ENCODE measurements around a stretch of chr5.

GRCh38 chr5:87278781-87279053 lies 11.0 kb downstream of the RASA1 start:
- PRO-cap, result no peak
- RAMPAGE, long total RNA, 4 experiments, result no peak in any of the 4 experiments

DNA sequence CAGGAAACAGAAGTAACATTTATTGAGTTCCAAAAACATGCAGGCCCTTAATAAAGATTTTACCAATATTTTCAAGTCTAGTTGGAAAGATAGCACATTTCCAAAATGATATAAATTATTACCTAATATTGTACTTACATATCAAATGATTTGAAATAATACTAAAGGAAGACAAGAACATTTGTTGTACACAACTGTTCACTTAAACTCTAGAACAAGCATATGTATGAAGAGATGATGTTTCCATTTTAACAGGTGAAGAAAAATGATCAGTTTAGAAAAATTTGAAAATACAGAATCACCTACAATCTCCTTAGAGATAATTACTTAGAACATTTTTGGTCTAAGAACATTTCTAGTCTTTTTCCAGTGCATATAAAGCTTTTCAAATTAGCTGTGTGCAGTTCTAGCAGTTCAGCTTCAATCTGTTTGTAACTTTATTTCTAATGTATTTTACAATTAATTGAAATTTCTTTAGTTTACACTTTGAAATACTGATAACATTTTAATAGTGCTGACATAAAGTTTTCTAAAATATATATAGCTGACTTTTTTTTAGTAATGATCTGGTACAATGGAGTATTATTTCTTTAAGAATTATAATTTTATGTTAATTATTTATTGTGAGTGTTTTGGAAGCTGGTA lies 43.5 kb downstream of the CCNH start:
- PRO-cap, result no peak
- RAMPAGE, long total RNA, 4 experiments, result no peak in any of the 4 experiments

GRCh38 chr5:87390678-87391445 lies 21.9 kb downstream of the CCNH start:
- PRO-cap, result no peak
- RAMPAGE, long total RNA, 4 experiments, result no peak in any of the 4 experiments

- PRO-cap, result no peak
- RAMPAGE, long total RNA, 4 experiments, result no peak in any of the 4 experiments
Measured at GRCh38 chr5:87392175-87392929, 20.4 kb downstream of the CCNH start.

DNA sequence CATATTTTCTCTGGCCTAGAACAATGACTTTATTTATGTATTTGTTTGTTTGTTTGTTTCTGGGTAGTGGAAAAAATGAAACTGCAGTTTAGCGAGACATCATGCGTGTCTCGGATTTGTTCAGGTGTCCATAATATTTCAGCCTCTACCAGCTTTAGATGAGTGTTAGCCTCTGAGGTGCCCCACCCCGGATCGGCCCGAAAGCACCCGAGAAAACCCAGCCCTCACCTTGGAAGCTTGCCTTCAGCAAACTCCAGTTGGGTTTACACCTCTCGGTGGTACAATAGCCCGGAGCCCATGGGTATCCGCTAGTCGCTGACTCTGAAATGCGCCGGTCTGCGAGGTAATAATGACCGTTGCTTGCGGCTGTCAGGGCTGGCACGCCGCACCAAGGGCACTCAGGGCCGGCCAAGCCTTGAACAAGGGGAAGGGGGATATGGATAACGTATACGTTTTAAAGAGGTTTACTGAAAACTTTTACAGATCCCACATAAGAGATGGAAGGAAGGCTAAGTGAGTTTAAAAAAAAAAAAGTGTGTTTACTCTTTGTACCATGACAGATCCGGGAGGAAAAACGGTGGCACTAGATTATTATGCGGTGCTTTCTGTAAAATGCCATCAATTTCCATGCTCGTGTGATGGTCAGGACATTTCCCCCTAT lies 124.4 kb downstream of the TMEM161B start:
- PRO-cap, result no peak
- RAMPAGE, long total RNA, 4 experiments, result no peak in any of the 4 experiments

DNA sequence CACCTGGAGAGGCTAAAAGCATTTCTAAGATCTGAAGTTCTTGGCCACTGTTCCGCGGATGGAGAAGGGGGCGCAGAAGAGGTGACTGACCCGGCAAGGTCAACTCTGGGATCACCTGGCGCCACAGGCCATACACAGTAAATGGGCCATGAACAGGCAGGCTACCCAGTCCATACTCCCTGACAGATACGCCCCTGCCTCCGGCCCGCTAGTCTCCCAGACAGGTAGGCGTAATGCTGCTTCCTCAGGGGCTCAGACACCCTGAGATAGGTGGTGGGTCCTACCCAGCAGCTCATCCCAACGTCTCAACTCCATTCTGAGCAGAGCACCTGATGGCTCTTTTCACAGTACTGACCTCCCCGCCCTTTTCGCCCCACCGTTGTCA lies 342 bp downstream of the TMEM161B start:
- PRO-cap, result no peak
- RAMPAGE, long total RNA, 4 experiments, result no peak in any of the 4 experiments

DNA sequence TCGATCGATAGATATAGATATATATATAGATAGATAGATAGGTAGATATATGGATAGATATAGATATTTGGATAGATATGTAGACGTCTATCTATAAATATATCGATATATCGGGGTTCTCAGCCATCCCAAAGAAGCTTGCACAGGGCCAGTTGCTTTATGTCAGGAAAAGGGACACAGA lies 1.0 kb upstream of the TMEM161B start:
- PRO-cap, result no peak
- RAMPAGE, long total RNA, 4 experiments, result no peak in any of the 4 experiments

DNA sequence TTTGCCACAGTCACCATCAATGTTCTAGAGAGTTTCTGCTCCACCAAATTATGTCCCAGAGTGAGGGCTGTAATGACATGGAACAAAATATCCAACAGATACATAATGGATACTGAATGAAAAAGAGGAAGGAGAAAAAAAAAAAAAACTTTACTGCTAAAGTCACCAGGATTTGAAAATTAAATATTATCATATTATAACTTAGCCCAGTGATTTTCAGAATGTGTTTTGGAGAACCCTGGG lies 292.5 kb upstream of the TMEM161B start:
- PRO-cap, result no peak
- RAMPAGE, long total RNA, 4 experiments, result no peak in any of the 4 experiments

GRCh38 chr5:88665694-88666365 lies 217.2 kb downstream of the MEF2C start:
- PRO-cap, result no peak
- RAMPAGE, long total RNA, 4 experiments, result no peak in any of the 4 experiments

GRCh38 chr5:88677920-88678932 lies 204.8 kb downstream of the MEF2C start:
- PRO-cap, result no peak
- RAMPAGE, long total RNA, 4 experiments, result no peak in any of the 4 experiments

DNA sequence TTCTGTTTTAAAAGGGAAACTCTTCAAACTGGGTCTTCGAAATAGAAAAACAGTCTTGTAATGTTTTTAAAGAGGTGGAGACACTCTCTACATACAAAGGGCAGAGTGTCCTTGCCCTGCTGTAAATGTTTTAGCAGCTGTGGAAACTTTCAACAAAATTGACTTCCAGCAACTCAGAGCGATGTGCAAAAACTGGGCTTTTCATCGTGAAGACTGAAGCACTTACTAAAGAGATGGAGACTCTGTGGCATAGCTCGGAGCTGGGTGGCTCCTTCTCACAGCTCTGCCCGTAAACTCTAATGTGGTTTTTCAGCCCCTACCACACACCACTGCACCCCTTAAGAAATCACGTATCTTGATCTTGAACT lies 124.5 kb downstream of the MEF2C start:
- PRO-cap, result no peak
- RAMPAGE, long total RNA, 4 experiments, result no peak in any of the 4 experiments

DNA sequence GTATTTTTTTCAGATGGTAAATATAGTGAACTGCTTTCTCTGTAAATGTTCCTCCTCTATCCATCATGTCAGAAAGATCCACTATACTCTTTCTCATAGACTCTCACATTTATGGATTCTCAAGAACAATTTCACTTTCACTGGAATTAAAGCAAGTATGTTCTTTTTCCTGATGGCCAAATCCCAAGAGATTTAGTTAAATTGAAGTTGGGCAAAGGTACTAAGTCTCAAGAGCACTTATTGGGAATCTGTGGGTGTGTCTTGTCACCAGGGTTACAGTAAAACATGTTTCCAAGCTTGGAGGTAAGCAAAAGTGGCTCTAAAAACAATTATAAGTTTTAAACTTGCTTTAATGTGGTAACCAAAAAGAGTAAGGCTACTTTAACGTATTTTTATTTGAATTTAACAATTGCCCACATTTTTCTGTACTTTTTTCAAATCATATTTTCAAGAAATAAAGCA lies 387.6 kb downstream of the CETN3 start:
- PRO-cap, result no peak
- RAMPAGE, long total RNA, 4 experiments, result no peak in any of the 4 experiments

- PRO-cap, result bidirectional peak, plus-strand start at chr5:90410024, minus-strand start at chr5:90409786
- RAMPAGE, long total RNA, 4 experiments, result start-site peak on the plus strand in 1 of 4 experiments, at chr5:90410009-90410063 at its widest, 13 reads per replicate
Measured at GRCh38 chr5:90409885-90410907, 640 bp upstream of the CETN3 start.

GRCh38 chr5:90475065-90475285 lies 311 bp downstream of the POLR3G start:
- PRO-cap, result no peak
- RAMPAGE, long total RNA, 4 experiments, result no peak in any of the 4 experiments

DNA sequence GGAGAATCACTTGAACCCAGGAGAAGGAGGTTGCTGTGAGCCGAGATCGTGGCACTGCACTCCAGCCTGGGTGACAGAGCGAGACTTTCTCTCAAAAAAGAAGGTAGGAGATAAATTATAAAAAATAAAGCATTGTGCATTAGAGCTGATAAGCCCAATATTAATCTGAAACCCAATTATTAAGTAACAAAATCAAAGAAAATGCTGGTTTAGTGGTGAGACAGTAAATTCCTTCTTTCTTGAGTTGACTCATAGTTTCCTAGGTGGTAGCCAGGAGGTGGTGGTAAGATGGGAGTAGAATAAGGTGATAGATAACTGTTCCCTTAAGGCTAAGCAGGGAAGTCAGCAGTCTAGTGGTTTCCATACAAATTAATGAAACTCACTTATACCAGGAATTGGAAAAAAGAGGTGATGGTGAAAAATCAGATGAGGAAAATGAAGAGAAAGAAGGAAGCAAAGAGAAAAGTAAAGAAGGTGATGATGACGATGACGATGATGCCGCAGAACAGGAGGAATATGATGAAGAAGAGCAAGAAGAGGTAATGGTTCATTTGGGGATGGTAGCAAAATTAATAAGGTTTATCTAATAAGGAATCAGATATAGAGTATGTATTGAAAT lies 23.1 kb downstream of the LYSMD3 start:
- PRO-cap, result no peak
- RAMPAGE, long total RNA, 4 experiments, result no peak in any of the 4 experiments

DNA sequence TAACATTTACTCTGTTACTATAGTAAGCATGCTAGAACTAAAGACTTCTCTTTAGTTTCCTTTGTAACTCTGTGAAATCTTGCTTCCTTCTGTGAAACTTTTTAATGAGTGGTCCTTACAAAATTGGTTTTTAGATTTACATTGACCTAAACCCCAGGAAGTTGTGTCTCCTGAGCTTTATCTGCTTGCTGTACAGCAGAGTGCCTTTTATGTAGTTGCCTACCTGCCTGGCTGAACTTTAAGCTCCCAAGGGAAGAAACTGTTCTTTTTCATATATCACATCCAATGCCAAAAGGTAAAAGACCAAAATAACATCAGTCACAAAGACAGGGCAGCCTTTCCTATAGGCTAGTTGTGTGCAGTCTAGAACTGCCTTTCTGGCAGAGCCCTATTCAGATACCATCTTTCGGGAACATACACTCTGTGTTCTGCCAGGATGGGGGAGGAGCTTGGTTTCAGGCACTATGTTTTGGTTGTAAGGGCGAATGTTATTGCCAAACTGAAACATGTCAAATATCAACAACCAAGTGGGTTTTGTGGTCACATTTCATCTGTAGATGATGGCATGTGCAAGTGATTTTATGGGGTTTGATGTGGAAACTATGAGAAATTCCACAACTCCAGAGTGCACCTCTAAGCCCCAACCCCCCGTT lies 314.4 kb downstream of the ADGRV1 start:
- PRO-cap, result no peak
- RAMPAGE, long total RNA, 4 experiments, result no peak in any of the 4 experiments

GRCh38 chr5:90915528-90915842 lies 356.9 kb downstream of the ADGRV1 start:
- PRO-cap, result no peak
- RAMPAGE, long total RNA, 4 experiments, result no peak in any of the 4 experiments

GRCh38 chr5:90934046-90934493 lies 375.5 kb downstream of the ADGRV1 start:
- PRO-cap, result no peak
- RAMPAGE, long total RNA, 4 experiments, result no peak in any of the 4 experiments

GRCh38 chr5:91125212-91125805 lies 257.8 kb downstream of the ARRDC3 start:
- PRO-cap, result no peak
- RAMPAGE, long total RNA, 4 experiments, result no peak in any of the 4 experiments

DNA sequence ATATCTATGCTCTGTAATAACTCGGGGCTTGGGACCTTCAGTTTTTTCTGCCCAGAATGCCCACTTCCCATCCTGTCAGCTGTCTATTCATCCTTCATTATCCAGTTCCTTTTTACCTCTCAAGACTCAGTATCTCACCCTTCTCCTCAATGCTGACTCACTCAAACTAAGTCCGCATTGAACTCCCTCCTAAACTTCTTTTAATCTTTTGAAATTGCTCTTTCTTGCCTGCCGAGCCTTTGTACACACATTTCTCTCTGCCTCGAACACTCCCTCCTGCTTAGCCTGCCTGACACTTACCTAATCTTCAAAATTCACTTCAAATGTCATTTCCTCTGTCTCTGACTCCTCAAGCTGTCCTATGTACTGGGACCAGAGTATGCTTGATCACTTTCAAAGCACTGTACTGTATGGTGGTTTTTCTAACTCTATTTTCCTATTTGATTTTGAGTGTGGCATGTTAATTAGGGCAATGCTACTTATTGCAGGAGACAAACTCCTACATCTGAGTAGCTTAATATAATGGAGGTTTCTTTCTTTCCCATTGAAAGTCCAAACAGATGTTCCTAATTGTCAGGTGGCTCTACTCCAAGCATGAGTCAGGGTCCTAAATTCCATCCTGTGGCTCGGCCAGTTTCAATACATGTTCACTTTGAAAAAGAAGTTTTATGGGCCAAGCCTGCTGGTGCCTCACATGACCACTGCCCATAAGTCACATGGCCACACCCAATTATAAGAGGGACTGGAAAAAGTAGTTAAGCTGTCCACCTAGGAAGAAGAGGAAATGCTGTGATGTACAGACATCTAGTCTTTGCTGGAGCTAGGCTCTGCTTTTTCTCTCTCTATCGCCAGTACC lies 170.6 kb downstream of the ARRDC3 start:
- PRO-cap, result no peak
- RAMPAGE, long total RNA, 4 experiments, result no peak in any of the 4 experiments

Measured in esophagus squamous epithelium (tissue), 4 donors.